ENCODE results near the gene TXN.

DNA sequence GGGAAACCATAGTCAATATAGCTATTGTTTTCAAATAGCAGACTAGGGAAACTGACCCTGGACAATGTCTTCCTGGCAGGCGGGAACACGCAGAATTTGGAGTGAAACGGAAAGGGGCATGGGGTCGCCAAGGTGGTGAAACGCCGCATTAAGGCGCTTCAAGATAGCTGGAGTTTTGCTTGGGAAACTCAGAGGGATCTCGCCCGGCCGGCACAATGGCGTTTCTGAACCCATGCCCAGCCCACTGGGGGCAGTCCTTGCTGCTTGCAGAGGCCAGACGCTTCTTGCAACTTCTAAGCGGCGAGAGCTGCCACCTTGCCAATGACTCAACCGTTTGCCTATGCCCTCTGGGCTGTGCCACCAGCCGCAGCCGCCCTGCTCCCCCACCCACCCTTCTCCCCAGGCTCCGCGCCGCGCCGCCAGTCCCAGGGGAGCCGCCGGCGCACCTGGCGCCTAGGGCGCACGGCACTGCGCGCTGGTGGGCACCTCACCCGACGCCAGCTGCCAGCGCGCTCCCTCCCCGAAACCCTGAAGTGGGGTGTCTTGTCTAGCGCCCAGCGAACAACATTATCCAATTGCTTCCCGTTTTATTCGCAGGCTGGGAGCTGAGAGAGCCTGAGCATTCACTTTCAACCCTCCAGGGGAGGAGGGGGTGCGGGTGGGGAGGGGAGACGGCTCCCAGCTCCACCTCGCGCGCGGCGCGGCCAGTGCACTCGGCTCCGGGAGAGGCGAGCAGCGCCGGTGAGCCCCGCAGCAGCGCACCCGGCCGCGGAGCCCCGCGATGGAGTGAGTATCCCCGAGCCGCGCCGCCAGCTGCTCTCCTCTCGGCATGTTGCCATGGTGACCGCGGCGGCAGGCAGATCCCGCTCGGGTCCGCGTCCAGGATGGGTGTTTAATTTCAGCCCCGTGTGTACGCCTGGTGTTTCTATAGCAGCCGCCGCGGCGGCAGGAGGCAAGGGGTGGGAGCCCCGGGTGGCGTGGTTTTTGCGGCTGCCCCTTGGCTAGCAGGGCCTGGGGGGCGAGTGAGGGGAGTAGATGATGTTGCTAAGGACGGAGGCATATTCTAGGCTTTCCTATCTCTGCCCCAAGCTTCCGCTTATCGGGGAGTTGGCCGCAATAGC, 139.6 kb upstream of the PALM2AKAP2 start:
- PRO-cap, result no peak

DNA sequence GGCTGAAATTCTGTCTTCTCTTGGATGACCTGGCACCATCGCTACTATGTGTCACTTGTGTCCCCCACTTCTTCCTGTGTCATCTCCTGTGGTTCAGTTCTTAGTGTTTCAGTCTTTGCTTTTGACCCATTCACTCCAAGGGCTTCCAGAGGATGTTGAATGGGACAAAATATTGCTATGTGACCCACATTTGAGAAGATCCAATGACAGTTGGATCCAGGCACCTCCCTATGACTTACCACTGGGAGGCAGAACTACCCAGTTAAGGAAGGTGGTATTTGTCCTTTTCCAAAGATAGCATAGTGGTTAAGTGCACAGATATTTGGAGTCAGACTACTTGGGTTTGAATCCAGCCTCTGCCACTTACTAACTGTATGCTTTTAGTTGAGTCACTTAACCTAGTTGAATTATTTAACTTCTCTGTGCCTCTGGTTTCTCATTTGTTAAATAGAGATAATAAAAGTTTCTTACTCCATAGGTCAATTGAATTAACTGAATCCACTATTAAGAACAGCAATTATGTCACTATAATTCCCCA, 74.5 kb upstream of the PALM2AKAP2 start:
- PRO-cap, result no peak

GRCh38 chr9:109791552-109792287, 11.7 kb downstream of the PALM2AKAP2 start:
- PRO-cap, result no peak

- PRO-cap, result no peak
These were observed 107.1 kb downstream of the PALM2AKAP2 start for GRCh38 chr9:109887102-109887529.

- PRO-cap, result no peak
These were observed 138.3 kb downstream of the PALM2AKAP2 start for GRCh38 chr9:109918237-109918784.

DNA sequence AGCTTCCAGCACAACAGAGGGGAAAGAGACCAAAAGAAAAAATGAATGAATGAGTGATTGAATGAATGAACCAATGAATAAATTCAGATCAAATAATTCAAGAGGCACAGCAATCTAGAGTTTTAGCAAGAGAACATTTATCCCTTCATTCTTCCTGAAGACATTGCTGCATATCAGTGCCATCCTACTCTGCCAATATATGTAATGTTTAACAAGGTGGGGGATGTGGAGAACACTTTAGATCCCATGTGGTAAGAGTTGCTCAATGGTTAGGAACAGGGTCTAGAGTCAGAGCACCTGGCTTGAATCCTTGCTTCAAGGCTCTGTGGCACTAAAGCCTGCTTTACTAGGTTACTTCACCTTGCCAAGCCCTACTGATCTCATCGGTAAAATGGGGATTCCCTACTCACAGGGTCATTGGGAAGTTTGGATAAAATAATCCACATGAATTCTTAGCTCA, 142.6 kb downstream of the PALM2AKAP2 start:
- PRO-cap, result no peak

DNA sequence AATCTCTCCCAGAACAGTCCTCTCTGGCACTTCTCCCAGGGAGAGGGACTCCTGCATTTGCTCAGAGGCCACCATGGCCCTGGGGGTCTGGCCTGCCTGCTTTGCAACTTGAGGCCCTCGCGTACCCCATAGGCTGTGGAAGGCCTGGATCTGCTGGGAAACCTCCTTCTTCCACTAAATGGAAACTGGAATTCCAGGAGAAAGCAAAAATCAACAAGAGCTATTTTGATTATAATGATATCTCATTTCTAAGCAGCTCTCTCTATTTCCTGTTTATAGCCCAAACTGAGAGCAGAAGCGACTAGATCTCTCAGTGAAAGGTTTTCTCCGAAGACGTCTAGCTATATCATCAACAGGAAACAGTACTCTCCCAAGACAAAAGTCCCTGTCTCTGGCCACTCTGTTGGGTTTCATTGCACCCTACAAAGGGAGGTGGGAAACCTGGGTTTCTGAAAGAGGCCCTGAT, 188.2 kb downstream of the PALM2AKAP2 start:
- PRO-cap, result no peak

GRCh38 chr9:110192871-110193371, 15.0 kb downstream of the C9orf152 start:
- PRO-cap, result no peak

DNA sequence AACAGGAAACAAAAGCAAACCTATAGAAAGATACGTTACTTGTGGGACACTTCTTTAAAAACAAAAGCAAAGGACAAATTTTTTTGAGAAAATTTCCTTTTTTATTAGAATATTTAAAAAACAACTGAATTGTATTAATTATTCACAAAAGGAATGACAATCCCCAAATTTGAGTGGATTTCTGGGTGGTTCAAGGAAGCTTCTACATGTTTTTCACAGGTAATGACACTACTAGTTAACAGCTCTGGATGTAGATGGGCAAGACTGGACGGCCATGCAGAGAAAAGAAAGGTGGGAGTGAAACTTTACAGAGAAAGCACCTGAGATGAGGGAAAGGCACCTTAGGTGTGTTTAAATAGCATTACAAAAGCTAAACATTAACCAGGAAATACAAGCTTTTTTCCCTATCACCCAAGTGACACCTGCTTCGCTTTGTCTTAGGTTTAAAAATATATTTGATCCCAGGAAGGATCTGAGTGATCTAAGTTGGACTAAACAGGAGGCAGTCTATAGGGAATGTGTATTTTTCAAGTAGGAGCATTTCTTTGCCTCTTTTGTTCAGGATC, 8.4 kb downstream of the C9orf152 start:
- PRO-cap, result no peak

DNA sequence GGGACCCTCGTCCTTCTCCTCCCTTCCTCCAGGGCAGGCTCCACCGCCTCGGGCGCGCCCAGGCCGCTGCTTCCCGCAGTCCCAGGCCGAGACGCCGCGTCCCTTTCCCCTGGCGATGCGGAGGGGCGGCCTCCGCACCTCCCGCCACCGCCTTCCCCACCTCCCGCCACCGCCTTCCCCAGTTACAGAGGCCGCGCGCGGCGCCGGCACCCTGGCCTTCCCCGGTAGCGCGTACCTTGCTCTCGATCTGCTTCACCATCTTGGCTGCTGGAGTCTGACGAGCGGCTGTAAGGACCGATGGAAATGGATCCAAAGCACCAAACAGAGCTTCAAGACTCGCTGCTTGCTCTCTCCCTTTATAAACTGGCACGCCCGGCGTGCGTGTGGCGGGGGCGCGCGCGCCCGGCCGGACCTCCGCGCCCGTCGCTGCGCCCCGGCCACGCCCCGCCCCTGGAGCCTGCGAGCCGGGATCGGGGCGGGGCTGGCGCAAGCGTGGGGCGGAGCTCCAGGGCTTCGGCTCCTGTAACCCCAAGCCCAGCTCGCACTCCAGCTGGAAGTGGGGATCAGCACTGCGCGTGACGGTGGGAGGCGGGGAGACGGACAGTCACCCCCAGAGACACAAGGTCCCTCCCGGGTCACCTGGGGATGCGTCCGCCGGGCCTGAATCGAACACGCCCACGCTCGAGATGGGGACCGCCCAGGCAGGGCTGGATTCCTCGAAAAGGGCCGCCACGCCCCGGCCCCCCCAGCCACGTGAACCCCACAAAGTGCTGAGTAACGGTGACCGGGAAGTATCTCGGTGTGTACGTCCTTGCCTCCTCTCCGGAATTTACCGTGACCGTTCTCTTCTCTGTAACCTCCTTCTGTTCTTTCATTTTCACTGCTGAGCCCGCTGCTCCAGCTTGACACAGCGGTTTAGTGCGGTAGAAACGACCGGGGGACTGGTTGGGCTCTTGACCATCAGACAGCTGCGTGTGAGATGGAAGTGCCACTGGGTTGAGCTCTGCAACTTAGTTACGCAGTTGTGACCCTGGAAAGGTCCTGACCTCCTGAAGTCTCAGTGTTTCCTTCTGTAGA, at the start of gene TXN:
TSS of gene TXN (minus strand) at position 331 of the 1,077 bp plus-strand sequence.
- PRO-cap, result bidirectional peak, plus-strand start at position 547 of the sequence, minus-strand start at position 331 of the sequence

- PRO-cap, result no peak
These were observed 140.8 kb downstream of the LPAR1 start for GRCh38 chr9:110897386-110897901.

GRCh38 chr9:110928534-110929217, 109.6 kb downstream of the LPAR1 start:
- PRO-cap, result no peak

GRCh38 chr9:111028993-111029816, 9.1 kb downstream of the LPAR1 start:
- PRO-cap, result no peak

DNA sequence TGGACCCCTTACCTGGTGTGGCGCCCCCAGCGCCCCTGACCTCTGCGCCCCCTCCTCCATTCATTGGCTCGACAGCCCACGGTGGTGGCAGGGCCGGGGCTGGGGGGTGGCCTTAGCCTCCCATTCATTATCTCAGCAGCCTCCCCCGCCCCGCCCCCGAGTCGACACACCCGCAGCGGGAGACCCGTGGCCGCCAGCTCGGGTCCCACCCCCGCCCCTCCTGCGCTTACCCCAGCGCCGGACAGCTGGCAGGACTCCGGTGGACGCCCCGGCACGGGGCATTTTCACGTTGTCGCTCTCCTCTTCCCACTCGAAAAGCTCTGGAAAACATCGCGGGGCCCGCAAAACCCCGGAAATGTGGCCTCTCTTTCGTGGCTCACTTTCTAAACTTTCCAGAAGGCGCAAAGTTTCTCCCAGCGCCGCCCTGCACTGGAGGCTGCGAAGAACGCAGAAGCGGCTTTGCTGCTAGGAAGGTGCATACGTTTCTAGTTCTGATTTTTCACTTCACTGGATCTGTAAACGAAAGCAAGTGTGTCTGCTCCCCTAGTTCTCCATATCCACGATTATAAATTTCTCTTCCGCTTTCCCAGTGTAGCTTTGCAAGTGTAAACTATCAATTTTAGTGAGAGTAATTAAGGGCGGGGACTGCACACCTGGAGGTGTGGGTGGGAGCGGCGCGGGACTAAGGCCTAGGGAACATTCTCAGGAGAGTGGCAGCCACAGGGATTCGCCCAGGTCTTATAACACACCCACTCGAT, 549 bp upstream of the LPAR1 start:
- PRO-cap, result no peak

DNA sequence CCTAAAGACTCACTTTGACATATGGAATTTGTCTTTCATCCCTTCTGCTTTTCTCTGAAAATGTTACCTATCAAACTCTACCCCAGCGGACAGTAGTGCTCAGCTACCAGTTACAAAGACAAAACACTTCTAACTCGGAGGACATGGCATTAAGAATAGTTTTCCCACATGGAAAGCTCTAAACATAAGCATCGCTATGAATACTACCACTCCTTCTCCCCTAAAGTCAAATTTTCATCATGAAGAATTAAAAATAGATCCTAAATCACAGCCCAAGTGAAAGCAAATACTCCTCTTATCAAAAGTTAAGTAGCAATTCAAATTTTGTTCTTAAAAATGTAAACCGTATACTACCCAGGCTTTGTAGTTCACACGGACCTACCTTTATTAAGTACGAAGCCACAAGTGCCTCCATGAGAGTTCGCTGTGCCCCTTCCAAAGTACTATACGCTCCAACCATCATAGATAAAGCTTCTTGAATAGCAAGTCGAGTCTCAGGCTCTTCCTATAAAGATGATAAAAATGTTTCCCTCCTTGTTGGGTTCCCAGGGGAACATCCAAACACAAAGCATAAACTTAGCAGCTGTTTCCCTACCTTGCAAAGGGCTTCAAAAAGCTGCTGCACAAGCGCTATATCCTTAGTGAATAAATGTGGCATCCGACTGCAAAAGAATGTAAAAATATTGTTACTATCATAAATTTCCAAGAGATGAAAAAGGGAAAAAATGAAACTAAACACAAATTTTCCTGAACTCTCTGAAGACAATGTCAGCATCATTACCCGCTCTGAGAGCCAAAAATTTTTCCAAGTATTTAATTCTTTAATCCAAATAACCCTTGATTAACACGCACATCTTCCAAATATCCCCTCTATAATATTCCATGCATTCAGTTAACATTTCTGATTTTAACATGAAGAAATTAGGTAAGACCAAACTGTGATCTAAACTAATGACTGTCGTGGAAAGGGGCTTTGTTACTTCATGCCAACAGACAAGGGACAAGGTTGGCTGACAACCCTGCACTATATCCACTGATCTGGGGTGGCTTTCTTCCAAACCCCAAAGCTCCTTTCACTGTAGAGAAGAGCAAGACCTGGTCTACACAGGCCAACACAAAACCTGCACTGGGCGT, 62.3 kb downstream of the ECPAS start:
- PRO-cap, result no peak

DNA sequence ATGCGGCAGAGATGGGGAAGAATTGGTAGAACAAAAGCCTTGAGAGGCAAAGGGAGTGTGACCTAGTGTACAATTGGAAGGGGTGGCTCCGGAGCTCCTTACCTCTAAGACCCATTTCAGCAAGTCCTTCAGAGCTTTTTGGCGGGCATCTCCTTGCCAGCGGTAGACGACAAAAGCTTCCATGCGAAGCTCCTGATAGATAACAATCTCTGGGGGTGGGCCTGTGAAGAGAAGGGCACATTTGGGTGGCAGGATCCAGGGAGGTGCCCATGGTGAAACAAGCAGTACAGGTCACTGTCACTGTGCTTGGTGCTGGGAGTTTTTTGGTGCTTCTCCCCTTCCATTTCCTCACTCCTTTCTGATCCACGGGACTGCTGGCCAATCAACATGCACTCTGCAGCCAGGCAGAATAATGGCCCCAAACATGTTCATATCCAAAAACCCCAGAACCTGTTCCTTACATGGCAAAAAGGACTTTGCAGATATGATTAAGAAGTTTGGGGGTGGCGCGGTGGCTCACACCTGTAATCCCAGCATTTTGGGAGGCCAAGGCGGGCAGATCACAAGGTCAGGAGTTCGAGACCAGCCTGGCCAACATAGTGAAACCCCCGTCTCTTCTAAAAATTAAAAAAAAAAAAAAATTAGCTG, 29.3 kb downstream of the PTGR1 start:
- PRO-cap, result no peak

DNA sequence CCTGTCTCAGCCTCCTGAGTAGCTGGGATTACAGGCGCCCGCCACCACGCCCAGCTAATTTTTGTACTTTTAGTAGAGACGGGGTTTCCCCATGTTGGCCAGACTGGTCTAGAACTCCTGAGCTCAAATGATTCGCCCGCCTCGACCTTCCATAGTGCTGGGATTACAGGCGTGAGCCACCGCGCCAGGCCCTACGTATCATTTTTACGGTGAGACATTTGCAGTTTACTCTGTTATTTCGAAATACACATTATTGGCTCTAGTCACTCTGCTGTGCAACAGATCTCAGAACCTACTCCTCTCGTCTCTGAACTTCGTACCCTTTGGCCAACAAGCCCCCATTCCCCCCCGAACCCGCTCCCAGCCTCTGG, 858 bp downstream of the PTGR1 start:
- PRO-cap, result no peak

DNA sequence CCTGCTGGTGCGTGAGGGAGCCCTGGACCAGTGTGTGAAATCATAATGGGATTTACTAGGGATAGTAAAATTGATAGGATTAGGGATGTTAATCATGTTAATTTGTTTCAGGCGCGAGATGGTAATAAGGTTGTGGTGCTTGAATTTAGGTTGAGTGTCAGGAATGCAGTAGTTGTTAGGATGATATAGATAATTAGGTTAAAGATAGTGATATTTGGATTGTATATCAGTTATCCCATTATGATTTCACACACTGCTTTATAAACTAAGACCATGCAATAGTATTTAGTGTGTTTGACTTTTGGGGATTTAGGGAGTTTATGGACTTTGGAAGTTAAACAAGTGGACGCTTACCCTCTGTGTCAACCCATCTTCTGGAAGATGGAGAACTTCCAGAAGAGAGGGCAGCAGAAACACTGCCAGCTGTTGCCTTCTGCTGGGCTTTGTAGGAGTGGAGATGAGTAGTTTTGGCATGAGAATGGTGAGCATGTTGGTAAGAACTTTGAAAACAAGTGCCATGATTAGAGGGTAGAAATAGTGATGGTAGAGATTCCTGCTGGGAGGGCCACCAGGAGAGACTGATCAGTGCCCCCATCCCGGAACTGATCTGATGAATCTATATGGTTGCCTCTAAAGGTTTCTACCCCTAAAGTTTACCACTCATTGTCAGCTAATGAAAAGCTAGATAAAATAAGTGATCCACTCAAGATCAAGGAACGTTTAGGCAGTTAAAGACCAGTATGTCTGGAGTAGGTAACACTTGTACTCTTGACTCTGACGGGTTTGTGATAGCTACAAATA, 2.2 kb downstream of the DNAJC25 start:
- PRO-cap, result no peak

GRCh38 chr9:111898232-111899124, 1.9 kb downstream of the UGCG start:
- PRO-cap, result no peak

- PRO-cap, result no peak
These were observed 3.4 kb downstream of the UGCG start for GRCh38 chr9:111899971-111900418.